ENCODE measurements around the gene UFSP2.

- PRO-cap, result no peak
Measured at GRCh38 chr4:185119781-185120413, 23.2 kb upstream of the SLC25A4 start.

DNA sequence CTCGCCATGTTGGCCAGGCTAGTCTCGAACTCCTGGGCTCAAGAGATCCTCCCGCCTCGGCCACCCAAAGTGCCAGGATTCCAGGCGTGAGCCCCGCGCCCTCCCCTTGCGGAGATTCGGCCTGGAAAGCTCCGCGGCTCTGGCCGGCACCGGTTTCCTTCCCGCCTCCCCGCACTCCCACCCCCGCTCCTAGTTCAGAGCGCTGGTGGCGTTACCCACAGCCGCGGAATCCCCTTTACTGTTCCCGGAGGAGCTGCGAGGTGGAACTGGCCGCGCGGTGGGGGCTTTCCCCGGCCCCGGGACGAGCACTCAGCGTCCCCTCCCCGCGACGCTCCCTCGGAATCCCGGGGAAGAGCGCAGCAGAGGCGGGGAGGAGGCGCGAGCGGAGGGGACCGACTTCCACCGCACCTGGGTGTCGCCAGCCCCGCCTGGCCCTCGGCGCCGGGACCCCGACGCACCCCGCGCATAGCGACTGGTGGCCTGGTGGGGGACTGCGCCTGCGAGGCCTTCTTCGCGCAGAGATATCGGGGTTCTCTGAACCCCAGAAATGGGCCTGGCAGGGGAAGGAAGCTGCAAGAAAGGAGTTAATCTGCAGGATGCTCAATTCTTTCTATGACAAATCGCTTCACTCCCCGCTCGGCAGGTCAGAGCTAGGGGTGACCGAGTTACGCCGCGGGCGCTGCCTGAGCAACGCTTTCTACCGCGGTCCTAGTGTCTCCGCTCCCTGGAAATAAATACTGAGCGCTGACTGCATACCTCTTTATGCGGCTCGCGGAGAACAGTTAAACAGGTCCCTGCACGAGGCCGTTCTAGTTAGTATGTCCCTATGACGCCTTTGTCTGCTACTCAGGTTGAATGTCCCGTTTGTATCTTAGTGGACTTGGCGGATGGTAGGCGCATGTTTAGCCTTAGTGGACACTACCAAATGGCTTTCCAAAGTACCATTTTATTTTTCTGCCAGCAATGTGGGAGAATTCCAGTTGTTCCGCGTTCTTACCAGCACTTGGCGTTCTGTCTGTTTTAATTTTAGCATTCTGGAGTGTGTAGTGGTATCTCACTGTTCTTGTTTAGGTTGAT lies 14.5 kb upstream of the SLC25A4 start:
- PRO-cap, result no peak

- PRO-cap, result no peak
Measured at GRCh38 chr4:185202850-185203455, 847 bp downstream of the CFAP97 start.

DNA sequence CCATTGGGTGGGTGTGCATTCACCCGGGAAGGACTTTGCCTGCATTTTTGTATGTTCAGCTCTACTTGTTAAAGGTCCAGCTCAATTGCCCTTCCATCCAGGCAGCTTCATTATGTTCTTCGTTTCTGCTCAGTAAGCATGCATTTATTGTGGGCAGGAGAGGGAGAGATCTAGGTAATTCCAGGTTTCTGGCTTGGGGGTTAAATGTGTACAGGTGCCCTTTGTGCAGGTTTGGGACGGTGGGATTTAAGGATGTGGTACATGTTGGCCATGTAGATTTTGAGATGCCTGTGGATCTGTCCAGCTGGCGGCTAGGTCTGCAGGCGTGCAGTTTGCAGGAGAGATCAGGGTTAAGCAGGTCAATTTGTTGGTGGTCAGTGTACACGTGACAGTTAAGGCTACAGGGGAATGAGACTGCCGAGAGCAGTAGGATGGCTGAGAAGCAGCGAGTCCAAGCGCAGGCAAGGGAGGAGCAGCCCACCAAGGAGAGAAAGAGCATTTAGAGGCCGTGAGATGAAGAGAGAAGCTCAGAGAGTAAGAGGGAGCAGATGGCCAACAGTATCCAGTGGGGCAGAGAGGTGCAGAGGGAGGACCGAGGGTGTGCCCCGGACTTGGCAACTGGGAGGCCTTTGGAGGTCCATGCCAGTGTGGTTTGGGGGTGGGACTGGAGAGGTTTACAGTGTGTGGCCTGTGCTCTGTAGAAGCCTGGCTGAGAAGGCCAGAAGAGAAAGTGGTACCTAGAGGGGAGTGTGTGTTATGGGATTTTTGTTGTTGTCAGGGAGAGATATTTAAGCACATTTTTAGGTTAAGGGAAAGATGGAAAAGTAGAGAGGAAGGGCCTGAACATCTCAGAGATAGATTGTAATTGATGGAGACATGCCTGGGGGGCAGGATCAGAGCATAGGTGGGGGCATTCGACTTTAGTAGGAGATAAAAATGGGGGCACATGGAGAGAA lies 18.3 kb downstream of the SNX25 start:
- PRO-cap, result no peak

- PRO-cap, result no peak
Measured at GRCh38 chr4:185351252-185351752, 44.4 kb downstream of the LRP2BP start.

GRCh38 chr4:185383358-185384267 lies 12.1 kb downstream of the LRP2BP start:
- PRO-cap, result no peak

DNA sequence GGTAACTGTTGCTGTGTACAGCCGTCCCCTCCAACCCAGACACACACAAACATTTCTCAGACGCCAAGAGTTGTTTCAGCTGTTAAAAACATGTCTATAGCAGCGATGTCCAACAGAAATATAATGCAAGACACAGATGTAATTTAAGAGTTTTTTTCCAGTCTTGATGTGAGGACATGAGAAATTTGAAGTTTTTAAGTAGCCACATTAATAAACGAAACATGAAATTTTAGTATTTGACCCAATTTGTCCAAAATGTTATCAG lies 601 bp downstream of the ANKRD37 start:
- PRO-cap, result bidirectional peak, plus-strand start at position 59 of the sequence, minus-strand start outside the sequence

DNA sequence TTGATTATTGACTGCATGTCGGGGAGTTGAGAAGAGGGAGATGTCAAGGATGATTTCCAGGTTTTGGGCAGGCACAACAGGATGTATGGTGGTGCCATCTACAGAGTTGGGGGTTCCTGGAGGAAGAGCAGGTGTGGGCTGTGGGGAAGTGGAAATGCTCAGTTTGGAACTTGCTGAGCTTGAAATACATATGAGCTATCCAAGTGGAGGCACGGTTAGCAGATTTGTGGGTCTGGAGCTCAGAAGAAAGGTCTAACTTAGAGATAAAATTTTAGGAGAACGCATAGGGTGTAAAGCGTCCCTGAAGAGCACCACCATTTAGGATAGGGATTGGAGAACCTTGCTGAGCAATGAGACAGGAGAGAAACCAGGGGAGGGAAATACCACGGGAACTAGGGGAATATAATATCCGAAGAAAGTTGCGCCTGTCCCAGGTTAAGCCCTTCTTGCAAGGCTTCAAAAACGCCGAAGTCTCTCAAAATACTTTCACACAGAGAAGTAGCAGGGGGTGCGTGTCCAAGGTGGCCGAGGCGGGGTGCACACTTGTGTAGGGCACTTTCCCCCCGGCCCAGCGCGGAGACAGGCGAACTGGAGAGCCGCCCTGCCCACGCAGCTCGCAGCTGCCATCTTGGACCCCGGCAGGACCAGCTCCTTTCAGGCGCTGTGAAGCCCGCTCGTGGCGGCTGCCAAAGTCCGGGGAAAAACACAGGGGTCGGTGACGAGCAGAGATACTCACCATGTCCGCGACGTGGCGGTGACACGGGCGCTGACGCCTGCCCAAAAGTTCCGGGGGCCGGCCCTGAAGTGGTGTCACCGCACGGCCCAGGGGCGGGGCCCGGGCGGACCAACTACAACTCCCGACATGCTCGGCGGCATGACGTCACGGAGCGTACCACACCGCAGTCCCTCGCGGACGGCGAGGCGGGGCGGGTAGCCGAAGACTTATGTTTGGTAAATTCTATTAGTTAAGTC lies at the start of gene UFSP2:
TSS of gene UFSP2 (minus strand) at position 835 of the 972 bp plus-strand sequence.
- PRO-cap, result bidirectional peak, plus-strand start outside the sequence, minus-strand start at position 637 of the sequence

DNA sequence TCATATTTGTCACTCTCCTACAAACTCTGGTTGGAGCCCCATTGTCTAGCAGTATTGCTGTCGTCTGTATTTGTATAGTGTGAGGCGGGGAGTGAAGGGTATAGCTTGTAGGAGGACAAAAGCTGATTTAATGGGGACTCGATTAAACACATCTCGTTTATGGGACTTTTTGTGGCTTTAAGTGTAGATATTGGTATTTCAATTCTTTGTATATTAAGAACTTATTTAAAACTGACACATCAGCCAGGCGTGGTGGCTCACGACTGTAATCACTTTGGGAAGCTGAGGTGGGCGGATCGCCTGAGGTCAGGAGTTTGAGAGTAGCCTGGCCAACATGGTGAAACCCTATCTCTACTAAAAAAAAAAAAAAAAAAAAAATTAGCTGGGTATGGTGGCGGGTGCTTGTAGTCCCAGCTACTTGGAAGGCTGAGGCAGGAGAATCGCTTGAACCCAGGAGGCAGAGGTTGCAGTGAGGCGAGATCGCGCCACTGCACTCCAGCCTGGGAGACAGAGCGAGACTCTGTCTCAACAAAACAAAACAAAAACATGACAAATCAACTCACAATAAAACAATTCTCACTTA lies 3.6 kb downstream of the PDLIM3 start:
- PRO-cap, result no peak

DNA sequence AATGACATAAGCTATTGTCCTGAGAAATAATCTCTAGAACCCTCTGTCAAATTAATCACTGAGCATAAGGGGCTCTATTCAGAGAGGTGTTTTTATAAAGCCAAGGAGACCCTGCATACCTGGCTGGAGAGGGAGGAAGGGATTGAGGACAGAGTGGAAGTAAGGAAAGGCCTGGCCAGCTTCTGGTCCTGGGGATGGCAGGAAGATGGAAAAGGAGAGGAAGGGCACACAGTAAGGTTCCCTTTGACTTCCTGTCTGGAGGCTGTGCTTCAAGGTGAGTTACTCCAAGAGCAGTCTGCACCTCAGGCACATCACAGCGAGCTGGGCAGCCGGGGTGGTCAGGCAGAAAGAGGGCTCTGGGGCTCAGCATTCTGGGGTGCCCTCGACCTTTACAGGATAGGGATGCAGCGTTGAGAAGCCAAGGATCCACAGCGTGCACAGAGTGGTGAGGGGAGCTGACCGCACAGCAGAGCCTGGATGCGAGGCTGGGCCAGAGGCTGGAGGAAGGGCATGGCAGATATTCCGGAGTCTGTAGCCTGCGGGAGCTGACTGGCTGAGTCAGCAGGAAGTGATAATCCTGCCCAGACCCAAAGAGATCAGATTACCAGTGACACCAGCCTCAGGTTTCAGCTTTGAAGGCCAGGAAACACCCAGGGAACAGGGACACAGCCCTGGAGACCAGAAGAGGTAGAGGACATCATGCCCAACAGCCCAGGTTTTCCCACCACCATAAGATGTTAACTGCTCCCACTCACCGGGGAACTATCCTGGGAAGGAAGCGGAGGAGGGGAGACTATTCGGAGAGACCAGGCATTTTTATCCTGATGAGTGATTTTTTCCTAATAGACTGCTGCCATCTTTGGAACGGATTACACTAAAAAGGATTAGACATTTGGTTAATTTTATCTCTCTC lies 38.4 kb upstream of the PDLIM3 start:
- PRO-cap, result no peak

DNA sequence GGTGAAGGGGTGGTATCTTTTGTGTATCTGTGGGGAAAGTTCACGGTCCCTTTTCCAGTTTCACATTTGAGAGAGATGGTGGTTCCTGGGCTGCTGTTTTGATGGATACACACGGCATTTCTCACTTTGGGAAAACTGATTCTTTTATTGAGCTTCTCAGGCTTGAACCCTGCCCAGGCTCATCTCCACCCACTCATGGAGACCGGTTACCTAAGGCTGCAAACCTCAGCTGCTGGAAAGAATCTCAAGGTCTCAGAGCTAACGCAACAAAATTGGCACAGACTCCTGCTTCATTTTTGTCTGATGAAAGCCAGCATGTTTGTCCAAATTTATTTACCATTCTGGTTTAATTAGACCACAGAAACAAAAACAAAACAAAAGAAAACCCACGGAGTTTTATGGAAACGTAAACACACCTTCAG lies 56.3 kb upstream of the PDLIM3 start:
- PRO-cap, result no peak

DNA sequence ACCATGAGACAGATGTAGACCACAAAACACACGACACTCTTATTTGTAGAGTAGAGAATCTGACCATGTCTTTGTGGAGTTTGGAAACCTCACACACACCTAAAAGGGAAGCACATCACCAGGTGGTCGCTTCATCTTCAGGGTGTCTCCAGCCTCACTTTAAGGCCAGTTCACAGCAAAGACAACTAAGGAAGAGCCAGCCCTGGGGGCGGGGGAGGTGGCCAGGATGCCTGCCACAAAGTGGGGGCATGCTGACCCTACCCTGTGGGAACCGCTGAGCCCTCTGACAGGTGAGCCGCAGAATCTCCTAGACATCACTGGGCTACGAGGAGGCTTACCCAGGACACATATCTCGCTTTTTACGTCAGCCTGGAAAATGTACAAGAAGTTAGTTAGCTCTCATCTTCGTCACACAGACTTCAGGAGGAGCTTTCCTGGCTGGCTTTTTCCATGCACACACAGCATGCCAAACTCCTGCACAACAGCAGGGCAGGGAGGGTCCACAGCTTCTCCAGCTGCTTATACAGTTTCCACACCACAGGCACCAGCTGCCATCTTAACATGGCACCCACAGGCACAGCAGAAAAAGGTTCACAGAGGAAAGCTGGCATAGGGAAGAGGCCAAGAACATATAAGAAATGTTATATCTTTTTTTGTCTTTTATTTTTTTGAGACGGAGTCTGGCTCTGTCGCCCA lies 64.5 kb upstream of the PDLIM3 start:
- PRO-cap, result no peak

DNA sequence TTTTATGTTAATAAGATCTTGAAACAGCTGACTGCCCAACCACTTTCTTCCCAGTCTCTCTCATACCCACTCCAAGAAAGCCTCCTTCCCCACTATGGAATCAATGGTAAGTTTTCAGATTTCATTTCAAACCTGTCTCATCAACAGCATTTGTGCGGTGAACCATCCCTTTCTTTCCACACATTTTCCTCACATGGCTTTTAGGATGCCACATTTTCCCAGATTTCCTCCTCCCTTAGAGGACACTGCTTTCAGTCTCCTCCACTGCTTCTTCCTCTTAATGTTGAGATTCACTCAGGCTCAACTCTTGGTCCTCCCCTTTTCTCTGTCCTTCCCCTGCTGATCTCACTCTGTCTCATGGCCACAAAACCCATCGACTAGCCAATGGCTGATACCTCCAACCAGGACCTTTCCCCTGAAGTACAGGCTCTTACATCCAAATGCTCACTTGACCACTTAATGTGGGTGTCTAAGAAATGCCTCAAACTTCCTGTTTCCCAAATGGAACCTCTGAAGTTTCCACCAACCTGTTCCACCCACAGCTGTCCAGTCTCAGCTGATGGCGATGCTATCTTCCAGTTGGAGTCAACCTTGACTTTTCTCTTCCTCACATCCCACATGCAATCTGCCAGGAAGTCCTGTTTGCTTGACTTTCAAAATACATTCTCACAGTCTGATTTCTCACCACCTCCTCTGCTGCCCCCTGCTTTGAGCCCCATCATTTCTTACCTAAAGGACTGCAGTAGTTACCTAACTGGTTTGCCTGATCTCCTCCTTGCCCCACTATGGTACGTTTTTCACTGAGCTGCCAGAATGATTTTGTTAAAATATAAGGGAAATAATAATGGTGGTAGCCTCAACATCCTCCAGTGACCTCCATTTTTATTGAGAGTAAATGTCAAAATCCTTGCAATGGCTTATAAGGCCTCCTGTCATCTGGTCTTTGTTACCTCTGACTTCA lies 138.0 kb downstream of the SORBS2 start:
- PRO-cap, result no peak

GRCh38 chr4:185713739-185714248 lies 98.2 kb downstream of the SORBS2 start:
- PRO-cap, result no peak

DNA sequence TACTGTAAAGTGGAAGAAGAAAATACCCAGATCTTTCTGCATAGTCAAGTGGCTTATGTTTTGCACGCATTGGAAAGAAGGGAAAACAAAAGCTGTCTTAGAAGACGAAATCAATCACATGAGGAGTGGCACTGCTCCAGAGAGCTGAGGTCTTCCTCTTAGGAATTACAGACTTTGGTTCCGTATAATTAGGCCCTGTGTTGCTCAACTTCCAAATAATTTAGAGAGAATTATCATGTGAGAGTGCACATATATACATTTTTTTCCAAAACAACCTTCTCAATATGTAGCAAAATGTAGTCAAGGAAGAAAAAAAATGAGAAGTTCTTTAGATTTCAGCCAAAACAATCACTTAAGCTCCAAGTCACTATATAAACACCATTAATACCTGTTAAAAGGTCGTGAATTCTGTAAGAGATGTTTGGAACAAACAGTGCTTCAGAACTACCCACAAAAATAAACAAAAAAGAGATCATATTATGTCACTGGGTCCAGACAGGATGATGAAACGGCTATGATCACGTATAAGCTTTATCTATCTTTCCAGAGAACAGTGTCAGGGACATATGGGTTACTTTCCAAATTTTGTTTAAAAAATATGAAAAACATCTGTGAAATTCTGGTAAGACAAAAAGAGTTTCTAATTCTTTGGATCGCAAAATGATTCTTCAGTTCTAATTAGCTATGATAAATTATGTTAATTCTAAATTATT lies 90.2 kb downstream of the SORBS2 start:
- PRO-cap, result no peak

GRCh38 chr4:185761264-185762320 lies 50.4 kb downstream of the SORBS2 start:
- PRO-cap, result no peak

DNA sequence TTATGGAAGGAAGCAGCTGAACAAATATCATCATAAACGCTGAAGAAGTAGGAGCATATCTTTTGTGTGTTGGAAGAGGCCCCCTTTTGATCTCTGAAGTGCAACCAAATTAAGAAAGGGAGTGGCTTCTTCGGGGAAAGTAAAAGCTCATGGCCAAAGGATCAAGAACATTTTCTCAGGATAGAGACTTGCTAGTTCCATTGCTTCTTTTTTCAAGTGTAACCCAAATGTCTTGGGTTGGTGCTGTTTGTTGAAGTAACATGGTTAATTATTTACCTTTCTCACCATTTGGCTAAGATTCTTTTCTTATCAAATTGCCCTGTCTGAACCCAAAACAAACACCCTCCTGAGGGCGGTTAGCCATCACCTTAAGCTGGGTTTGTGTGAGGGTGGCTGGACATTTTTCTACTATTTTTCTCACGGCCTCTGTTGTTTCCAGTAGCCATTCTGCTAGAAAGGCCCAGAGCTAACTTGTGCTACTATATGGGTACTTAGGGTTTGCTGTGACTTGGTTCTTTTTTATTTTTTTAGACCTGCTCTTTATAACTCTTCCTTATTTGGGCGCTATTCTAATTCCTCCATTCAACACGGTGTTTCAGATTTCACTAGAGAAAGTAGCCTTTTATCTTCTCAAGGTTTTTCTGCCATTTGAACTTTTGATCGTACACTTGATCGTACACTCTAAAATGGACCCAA lies 18.6 kb upstream of the SORBS2 start:
- PRO-cap, result no peak

- PRO-cap, result no peak
Measured at GRCh38 chr4:185870349-185870928, 58.4 kb upstream of the SORBS2 start.

- PRO-cap, result unidirectional peak, minus-strand start at chr4:186027439
Measured at GRCh38 chr4:186027221-186027720, 41.7 kb upstream of the TLR3 start.

DNA sequence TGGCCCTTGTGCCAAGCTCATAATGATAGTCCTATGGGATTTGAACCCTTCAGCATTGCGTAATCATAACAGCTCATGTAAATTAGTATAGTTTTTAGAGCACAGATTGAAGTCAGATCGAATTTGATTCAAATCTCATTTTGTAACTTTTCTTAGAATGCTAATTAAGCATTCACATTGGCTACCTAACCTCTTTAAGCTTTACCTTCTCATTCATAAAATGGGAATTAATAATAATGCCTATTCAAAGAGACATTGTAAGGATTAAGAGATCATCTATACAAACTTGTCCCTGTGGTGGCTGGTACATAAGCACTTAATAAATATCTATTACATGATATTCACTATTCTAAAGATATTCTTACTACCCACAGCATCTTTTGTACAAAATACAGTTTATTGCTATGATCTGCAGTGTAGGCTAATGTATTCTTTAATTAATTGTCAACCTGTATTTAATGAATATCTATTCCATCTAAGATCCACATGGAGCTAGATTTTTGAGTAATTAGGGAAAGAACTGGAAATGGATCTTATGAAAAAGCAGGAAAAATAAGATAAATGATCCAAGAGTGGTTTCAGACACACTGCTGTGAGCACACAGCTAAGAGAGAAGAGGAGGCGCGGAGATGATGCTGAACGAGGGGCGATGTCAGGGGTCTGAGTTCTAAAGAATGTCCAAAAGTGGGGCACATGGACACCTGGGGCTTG lies 48.0 kb downstream of the TLR3 start:
- PRO-cap, result no peak

All from ileum (tissue), 1 donor.